Vermiform appendix (tissue), 1 donor: ENCODE data around the genes GUCA2A and MPL.

DNA sequence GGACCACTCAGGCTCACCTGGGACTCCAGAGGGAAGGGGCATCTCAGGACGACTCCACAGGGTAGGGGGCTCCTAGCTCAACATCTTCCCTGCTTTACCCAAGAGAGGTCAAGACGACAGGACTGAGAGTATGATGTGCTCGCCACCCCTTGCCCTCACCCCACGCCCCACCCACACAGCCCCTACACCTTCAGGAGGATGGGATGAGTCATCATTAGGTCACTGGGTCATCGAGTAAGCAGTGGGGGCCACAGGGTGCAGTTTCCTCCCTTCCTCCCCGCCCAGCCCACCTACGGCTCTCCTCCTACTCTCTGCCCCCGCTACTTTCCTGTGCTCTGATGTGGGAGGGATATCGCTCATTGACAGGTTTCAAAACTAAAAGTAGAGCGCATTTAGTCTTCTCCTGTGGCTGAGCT is 112.0 kb downstream of the HIVEP3 start:
- PRO-cap, result no peak

- PRO-cap, result no peak
Observed at GRCh38 chr1:41955287-41956094, 36.8 kb upstream of the HIVEP3 start.

DNA sequence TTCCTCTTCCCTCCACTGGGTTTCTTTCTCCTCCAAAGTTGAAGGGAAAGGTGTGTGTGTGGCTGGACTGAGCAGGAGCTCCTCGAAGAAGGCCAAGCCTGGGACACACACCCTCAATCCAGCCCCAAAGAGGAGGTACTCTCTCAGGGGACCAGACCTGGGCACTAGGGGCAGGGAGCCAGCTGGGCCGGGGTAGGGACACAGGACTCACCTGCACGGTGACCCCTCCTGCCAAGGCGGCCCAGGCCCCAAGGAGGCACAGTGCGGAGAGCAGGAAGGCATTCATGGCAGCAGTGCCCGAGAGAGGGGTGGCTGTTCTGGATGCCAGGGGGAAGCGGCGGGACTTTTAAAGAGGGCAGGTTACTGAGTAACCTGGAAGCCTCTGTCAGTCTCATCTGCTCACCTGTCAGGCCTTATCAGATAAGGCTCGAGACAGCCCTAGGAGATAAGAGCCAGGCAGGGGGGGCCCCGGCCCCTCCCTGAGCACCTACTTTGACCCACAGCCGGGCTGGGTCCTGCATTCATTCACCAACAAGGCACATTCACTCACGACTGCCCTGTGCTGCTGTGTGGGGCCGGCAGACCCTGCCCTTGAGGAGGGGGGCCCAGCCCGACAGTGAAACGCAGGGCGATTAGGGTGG is at the start of gene GUCA2A:
GUCA2A (minus strand) TSS at position 319 of the 641 bp plus-strand sequence.
- PRO-cap, result bidirectional peak, plus-strand start at position 520 of the sequence, minus-strand start at position 319 of the sequence

- PRO-cap, result unidirectional peak, minus-strand start at chr1:42172803
Observed at GRCh38 chr1:42172291-42173148, 8.0 kb upstream of the GUCA2A start.

DNA sequence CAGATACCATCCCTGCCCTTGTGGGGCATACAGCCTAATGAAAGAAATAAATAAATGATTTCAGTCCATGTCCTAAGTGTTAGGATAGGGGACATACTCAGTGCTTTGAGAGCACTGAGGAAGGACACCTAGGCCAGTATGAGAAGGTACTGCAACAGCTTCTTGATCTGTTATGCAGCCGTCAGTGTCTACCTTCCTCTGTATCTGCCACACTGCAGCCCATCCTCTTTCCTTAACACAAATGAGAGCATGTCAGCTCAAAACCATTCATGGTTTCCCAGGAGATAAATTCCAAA is 1.5 kb downstream of the ZMYND12 start:
- PRO-cap, result no peak

GRCh38 chr1:42513057-42513539 is 50.0 kb downstream of the CCDC30 start:
- PRO-cap, result no peak

DNA sequence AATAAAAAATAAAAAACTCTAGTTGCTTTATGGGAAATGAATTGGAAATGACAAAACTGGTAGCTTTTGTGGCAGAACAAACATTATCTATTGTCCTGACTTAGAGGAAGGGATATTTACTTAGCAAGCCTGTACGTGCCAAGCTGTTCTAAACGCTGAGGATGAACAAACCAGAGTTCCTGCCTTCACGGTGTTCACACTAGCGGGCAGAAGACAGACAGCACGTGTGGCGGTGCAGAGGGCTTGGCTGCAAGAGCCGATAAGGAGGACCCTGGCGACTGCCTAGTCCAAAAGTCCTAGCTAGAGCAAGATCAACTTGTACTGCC is 413 bp upstream of the PPIH start:
- PRO-cap, result no peak

DNA sequence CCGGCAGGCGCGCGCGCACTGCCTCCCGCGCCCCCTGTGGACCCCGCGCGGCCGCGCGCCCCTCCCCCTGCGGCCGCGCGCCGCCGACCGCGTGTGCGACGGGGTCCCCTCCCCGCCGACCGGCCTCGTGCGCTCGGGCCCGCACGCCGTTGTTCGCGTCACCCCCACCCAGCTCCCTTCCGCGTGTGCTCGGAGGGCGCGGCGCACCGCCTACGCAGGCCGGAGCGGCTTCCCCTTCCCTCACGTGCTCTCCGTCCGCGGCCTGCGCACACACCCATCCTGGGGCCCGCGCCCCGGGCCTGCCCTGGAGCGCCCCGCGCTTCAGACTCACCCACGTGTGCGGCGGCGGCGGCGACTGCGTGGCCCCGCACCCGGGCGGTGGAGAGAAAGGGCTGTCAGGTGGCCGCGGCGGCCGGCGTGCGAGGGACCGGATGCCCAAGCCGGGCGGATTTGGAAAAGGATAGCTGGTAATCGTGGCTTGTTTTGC is 724 bp downstream of the YBX1 start:
- PRO-cap, result bidirectional peak, plus-strand start at position 277 of the sequence, minus-strand start at position 151 of the sequence

GRCh38 chr1:42686419-42687052 is 4.3 kb downstream of the YBX1 start:
- PRO-cap, result no peak

DNA sequence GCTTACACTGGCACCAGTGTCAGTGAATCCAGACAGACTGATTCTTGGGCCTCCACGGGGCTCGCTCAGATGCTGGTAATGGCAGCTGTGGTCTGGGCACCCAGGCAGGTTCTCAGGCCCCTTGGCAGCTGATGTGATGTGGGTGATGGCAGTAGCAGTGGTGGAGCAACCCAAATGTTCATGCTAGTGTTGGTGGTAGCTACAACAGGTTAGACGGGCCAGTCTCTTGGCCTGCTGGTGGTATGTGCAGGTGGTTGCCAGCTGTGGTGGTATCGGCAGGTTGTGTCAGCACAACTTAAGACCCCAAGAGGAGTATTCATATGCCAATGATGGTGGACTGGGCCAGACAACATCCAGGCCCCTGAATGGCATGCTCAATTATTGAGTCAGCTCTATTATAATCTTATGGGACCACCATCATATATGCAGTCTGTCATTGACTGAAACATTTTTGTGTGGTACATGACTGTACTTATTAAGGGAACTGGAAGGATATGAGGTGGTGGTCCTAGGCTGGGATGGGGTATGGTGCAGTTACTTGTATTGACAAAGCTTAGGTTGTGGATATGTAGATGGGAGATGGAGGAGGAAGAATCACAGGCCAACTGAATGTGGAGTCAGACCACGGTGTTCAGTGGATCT is 24.1 kb downstream of the CLDN19 start:
- PRO-cap, result no peak

DNA sequence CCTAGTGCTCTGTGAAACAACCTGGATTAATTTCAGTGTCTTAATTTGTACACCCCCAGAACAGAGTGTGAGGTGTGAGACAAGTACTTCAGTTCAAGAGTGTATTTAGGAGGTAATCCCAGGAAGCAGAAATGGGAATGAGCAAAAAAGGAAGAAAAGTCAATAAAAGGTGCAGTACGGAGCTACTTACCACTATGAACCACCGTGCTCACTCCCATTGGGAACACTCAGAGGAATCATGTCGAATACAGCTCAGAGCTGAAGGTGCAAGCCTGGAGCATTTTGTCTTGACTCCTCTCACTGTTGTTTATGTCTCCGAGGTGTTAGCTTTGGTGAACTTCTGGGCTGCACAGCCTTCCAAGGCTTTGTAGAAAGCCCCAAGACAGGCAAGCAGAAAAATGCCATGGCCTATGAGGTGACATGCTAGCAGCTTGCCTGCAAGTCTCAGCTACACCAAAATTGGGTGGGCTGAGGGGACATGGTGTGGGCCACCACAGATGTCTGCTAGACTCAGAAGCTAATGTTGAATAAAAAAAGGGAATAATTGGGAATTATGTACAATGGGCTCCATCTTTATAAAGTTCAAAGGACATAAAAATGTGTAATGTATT is 7.4 kb upstream of the SVBP start:
- PRO-cap, result no peak

- PRO-cap, result no peak
Observed at GRCh38 chr1:42850971-42851440, 4.6 kb downstream of the ZNF691 start.

- PRO-cap, result bidirectional peak, plus-strand start at chr1:42932062, minus-strand start at chr1:42931954; bidirectional peak, plus-strand start at chr1:42932348, minus-strand start at chr1:42932151
Observed at GRCh38 chr1:42931766-42932663, 26.7 kb downstream of the SLC2A1 start.

DNA sequence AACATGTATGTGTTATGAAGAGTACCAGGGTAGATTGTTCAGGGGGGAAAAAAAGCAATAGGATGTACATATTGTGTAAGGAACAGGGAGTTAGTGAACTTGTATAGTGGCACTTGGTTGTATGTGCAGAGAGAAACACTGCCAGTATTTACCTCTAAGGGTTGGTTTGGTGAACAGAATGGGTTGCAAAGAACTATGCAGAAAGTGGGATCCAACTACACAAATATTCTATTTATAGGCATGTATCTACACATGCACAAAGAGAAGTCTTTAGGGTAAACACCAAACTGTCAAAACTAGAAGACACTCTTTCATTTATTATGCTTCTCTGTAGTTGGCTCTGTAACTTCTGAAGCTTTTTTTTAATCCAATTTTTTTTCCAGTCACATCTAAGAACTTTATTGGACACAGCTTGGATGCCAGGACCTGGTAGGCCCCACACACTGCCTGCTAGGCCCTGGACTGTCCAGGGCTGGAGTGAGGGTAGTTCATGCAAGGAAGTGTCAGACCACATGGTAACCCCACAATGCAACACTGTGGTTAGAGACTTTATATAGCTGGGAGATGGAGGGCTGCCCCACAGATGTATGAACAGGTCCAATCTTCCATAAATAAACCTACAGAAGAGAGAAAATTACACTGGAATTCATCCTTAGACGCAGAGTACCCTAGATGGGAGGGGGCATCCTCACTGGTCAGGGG is 7.2 kb downstream of the SLC2A1 start:
- PRO-cap, result no peak

- PRO-cap, result no peak
Observed at GRCh38 chr1:42973305-42973768, 14.7 kb upstream of the SLC2A1 start.

DNA sequence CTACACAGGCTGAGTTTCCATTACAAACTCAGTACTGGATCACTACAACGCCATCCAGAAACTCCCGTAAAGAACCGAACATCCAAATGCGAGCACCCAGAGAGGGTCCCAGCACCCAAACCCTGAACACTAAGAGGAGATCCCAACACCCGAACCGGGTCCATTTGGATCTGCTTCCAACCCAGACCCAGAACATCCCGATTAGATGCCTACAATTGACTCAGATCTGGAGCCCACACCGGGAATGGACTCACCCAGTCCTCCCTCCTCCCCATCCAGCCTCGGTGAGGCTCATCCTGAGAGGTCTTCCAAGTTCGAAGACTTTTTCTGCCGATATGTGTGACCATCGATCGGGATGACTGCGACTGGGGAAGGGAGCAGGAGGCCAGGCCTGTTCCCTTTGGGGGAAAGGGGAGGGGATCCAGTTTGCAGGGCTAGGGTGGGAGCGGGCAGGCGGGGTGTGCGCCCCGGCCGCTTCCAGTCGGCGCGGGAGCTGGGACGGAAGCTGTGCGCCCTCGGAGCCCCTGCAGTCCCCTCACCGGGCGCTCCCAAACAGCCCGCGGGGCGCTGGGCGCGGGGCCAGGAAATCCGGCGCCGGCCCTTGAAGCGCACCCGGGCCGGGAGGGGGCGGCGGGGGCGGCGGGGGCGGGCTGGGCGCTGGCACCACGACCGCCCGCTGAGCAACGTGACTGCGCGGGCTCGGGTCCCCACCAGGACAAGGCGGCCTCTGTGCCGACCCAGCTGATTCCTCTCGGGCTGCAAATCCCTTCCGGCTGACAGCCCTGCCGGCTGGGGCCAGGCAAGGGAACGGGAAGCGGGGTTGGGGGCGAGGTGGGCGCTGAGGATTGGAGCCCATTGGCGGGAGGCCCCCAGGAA is 79.7 kb upstream of the CFAP144 start:
- PRO-cap, result no peak

DNA sequence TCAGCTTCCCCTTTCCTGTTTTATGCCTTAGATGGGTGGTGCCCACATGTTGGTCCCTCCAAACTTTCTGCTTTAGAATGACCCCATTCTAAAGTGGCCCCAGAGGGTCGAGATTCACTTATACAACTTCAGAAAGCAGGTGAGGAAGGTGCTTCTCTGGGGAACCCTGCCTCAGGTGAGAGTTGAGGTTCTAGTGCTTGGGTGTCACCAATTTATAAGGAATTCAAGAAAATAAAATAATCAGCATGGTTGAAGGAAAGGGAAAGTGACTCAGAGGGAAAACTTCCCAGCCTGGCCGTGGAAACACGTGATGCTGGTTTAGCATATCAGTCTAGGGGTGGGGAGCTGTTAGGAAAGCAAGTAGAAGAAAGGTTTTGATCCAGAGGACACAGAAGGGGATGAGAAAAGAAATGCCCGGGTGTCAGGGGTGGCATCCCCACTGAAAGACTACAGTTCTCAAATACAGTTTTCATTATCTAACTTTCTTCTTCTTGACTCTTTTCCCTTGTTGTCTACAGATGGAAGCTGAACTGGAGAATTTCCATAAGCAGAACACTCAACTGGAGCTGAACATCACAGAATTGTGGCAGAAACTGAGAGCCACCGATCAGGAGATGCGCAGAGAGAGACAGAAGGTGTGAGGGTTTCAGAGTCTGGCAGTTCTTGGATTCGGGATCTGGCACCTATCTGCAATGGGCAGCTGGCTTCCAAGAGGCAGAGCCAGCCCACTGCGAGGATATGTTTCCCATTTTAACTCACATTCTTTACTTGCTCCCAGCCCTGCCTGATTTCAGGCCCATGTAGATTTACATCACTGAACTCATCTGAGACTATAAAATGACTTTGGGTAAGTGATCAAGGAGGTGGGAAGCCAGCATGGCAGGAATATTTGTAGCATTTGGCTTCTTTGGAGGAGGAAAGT is 37.5 kb upstream of the TMEM125 start:
- PRO-cap, result no peak

- PRO-cap, result no peak
Observed at GRCh38 chr1:43337547-43338120, at the start of gene MPL. Gene MPL (plus strand): TSS chr1:43337818.

DNA sequence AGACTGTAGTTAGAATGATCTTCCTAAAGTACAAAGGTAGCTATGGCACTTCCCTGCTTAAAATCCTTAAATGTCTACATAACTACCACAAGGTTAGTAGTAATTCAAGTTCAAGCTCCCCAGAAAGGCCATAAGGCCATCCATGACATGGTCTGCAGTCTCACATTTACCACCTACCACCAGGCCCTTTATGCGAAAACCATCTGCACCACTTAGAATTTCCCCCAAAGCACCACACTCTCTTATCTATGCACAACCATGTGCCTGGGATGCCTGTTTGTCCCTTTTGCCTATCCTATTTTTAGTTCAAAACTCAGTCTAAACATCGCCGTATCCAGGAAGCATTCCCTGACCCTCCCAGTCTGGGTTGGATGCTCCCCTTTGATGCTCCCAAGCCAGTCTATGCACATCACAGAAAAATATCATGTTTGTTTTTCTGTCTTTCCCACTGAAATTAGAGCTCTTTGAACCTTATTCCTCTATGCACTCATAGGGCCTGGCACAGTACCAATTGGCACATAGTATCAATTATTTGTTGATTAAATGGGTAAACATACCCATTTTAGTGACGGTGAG is 6.6 kb downstream of the MPL start:
- PRO-cap, result no peak

- PRO-cap, result no peak
Observed at GRCh38 chr1:43419623-43420425, 30.1 kb downstream of the SZT2 start.